ENCODE data around the genes TRAF5 and NENF.

GRCh38 chr1:210653601-210654197, 325.0 kb downstream of the HHAT start:
- PRO-cap, result no peak
- RAMPAGE, long total RNA, 3 experiments, result no peak in any of the 3 experiments

GRCh38 chr1:210682284-210682745, 353.6 kb downstream of the HHAT start:
- PRO-cap, result no peak
- RAMPAGE, long total RNA, 3 experiments, result no peak in any of the 3 experiments

GRCh38 chr1:211326176-211327128, at the start of gene TRAF5:
Gene TRAF5, plus strand, starts transcription at chr1:211326833.
- PRO-cap, result unidirectional peak, plus-strand start at chr1:211326635; bidirectional peak, plus-strand start at chr1:211326833, minus-strand start at chr1:211326770
- RAMPAGE, long total RNA, 3 experiments, result start-site peak on the plus strand in 2 of 3 experiments, at chr1:211326814-211326874 at its widest, 76 to 143 reads per replicate

DNA sequence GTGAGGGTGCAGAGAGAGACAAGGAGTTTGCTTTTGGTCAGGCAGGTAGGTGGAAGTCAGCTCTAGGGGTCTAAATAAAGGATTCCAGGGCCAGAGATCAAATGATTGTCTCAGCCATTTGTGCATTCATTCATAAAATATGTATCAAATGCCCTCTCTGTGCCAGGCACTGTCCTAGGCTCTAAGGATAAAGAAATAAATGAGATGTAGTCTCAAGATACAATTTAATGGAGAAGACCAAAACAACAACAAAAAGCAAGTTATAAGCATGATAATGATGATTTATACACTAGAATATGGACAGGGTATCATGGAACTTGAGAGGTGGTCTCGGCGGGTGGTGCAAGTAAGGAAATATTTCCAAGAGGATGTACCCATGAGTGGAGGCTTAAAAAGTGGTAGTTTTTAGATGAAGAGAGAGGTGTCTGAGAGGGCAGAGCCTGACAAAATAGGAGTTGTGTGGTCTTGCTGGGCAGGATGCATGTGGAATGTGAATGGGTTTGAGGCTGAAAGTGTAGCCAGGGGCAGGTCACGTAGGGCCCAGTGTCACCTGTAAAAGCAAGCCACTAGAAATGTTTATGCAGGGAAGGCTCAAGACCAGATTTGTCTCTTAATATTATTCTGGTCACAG, 41.2 kb downstream of the TRAF5 start:
- PRO-cap, result no peak
- RAMPAGE, long total RNA, 3 experiments, result no peak in any of the 3 experiments

DNA sequence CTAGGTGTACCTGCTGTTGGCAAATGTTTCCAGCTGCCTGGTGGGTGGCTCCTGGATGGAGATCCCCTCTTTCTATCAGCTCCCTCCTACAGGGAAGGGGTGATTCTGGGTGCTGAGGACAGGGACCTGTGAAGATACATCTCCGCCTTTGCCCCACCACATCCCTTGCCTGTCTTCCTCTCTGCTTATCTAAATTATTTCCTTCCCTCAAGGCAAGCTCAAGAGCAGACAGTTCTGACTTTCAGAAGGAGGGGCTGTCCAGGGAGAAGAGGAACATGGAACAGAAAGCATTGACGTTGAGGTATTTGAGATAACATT, 381 bp upstream of the RD3 start:
- PRO-cap, result no peak
- RAMPAGE, long total RNA, 3 experiments, result no peak in any of the 3 experiments

DNA sequence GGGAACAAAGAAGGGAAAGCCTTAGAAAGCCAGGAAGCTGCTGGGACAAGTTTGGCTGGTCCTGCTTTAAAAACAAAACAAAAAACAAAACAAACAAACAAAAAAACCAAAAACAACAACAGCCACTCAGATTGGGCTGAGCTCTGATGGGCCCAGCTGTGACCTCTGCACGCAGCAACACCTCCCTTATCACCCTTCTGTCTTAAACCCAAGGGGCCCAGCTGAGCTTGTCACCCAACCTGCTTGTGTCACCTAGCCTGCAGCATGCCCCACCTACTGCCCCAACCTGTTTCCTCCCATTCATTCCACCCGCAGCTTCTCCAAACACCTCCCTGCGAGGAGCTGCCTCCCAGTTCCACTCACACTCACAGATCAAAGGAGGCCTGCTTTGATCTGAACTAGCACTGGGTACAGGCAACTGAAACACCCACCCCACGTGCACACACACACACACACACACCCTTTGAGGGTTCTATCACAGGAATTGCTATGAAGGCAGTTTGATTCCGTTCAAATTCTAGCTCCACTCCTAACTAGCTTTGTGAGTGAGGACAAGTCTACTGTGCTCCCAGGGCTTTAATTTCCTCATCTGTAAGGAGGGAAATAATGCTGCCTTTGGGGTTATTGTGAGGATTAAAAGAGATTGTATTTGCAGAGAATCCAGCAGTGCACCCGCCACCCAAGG, 36.9 kb downstream of the SLC30A1 start:
- PRO-cap, result no peak
- RAMPAGE, long total RNA, 3 experiments, result no peak in any of the 3 experiments

DNA sequence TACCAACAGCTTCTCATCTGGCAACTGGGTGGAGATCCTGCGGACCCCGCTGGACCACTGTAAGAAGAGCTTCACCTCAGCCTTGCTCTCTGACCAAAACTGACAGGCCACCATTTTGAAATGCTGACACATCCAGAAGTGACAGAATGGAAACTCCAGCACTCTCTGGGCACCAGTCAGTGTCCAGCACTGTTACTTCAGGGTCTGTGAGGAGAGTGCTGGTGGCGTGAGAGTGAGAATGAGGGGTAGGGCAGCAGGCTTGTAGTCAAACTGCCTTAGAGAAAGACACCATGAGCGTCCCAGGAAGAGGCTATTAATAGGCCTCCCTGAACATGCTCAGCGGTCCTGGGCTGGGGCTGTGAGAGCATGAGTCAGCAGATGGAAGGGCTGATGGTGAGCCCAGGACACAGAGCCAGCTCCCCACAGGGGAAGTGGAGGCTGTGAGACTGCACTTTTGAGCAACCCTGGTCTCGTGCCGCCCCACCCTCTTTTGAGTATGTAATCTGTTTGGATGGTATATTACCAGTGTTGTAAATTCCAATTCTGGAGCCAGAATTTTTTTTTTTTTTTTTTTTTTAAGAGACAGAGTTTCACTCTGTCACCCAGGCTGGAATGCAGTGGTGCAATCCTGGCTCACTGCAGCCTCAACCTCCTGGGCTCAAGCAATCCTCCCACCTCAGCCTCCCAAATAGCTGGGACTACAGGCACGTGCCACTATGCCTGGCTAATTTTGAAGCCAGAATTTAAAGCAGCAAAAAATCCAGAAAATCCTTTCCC, 34.4 kb upstream of the SLC30A1 start:
- PRO-cap, result no peak
- RAMPAGE, long total RNA, 3 experiments, result no peak in any of the 3 experiments

- PRO-cap, result no peak
- RAMPAGE, long total RNA, 3 experiments, result no peak in any of the 3 experiments
These were observed 78.4 kb upstream of the LPGAT1 start for GRCh38 chr1:211908955-211909290.

GRCh38 chr1:211928758-211929791, 98.5 kb upstream of the LPGAT1 start:
- PRO-cap, result no peak
- RAMPAGE, long total RNA, 3 experiments, result no peak in any of the 3 experiments

GRCh38 chr1:212011926-212012546, 23.3 kb downstream of the INTS7 start:
- PRO-cap, result no peak
- RAMPAGE, long total RNA, 3 experiments, result no peak in any of the 3 experiments

DNA sequence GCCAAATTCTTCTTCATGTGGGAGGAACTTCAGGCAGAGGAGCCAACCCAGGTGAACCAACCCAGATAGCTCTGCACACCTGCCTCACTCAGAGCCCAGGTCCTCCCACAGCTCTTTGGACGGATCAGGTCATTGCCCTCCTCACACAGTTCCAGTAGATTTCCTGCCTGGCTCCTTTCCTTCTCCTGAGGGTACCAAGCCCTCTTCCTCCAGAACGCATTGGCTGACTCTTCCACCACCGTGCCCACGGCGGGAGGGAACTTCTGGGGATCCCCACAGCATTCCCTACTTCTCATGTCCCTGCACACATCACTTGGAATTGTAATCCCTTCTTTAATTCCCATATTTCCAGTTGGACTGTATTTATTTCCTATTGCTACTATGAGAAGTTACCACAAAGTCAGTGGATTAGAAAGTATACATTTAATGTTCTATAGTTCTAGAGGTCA, 121.9 kb downstream of the DTL start:
- PRO-cap, result no peak
- RAMPAGE, long total RNA, 3 experiments, result no peak in any of the 3 experiments

- PRO-cap, result no peak
- RAMPAGE, long total RNA, 3 experiments, result no peak in any of the 3 experiments
These were observed 122.6 kb upstream of the PPP2R5A start for GRCh38 chr1:212162565-212163109.

DNA sequence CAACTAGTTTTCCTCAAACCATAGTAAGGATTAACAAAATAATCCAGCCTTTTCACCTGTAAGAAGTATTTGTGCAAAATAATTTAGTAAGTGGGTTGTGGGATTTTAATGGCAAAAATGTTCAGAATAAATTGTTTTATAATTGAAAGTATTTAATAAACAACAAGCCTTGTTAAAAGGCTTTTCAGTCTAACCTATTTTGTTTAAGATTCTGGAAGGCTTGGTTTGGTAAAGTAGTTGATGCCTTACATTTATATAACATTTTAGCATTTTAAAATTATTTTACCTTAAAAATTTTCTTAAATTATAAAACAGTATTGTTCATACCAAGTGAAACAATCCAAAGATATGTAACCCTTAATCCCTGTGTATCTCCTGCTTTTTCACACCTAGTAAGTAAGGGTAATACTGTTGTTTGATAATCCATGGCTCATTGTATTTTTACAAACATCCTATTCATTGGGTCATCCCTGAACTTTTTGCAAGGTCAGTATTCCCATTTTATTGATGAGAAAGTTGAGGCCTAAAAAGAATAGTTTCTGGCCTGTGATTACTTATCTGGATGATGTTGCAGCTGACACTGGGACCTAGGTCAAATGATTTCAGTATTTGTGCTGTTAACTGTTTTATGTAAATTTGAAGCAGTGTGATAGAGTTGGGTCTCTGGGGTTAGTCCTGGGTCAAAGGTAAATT, 3.8 kb downstream of the PPP2R5A start:
- PRO-cap, result no peak
- RAMPAGE, long total RNA, 3 experiments, result no peak in any of the 3 experiments

DNA sequence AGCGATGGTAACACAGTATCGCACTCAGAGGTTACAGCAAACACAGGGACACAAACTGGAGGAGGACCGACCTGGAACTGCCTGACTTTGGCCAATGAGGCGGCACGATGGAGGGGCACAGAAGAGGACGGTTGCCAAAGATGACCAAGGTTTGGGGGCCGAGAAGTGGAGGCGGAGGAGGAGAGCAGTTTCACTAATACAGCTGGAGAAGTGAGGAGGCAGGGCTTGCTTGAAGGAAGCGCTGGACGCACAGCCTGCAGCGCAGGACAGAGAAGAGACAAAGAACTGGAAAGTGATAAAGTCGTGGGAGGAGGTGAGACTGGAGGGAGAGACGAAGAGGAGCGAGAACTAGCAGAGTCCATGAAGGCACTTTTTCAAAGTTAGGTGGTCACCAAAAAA, 860 bp downstream of the PACC1 start:
- PRO-cap, result no peak
- RAMPAGE, long total RNA, 3 experiments, result no peak in any of the 3 experiments

- PRO-cap, result bidirectional peak, plus-strand start at chr1:212432870, minus-strand start at chr1:212432807
- RAMPAGE, long total RNA, 3 experiments, result no peak in any of the 3 experiments
These were observed at the start of gene NENF for GRCh38 chr1:212432646-212433203. Gene NENF, plus strand, starts transcription at chr1:212432920.

DNA sequence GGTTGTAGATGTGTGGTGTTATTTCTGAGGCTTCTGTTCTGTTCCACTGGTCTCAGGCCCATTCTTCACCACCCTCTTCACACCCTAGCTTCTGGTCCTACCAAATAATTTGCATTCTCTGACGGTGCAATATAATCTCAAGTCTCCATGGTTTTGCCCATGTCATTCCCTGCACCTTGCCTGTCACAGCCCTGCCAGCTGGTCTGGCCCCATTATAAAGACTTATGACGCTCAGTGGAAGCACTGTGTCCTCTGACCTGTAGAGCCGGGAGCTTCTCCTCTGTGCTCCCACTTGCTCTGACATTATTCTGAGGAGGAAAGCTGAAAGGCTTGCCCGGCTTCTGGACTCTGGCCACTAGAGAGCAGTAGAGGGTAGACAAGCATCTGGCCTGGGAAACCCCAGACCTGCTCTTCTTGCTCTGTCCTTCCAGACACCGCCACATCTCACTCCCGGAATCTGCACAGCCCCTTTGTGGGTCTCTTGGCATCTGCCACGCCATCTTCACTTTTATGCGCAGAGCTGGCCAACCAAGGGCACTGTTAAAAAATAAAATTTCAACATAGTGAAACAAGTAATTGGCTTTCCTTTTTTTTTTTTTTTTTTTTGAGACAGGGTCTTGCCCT, 44.4 kb downstream of the NENF start:
- PRO-cap, result no peak
- RAMPAGE, long total RNA, 3 experiments, result no peak in any of the 3 experiments

DNA sequence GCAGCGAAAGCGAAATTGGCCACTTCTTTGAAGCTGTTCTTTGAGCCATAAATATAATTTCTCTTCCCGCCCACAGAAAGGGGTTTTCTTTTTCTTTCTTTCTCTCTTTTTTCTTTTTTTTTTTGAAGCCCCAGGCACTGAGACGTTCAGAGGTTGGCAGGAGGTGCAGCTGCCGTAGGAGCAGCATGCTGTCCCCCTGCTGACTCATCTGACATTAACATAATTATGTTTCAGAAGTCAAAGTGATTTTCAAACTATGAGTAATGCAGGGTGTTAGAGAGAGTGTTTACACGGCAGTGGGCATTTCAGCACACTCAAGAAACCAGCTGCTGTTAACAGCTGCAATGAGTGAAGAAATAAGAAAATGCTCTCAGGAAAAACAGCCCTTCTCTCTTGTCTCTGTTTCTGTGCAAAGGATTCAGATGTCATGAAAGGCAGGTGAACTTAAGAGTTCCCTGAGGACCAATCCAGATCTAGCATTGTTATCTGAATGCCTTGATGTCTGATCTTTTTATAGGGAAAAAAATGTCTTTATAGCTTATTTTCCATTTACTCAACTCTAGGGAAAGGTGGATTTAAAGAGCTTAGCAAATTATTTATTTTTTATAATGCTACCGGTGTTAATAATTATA, 41.4 kb upstream of the ATF3 start:
- PRO-cap, result bidirectional peak, plus-strand start at position 304 of the sequence, minus-strand start at position 210 of the sequence
- RAMPAGE, long total RNA, 3 experiments, result no peak in any of the 3 experiments

- PRO-cap, result bidirectional peak, plus-strand start at chr1:212606316, minus-strand start at chr1:212606161
- RAMPAGE, long total RNA, 3 experiments, result no peak in any of the 3 experiments
These were observed 2.6 kb upstream of the ATF3 start for GRCh38 chr1:212605917-212606457.

GRCh38 chr1:212606458-212607125, 2.0 kb upstream of the ATF3 start:
- PRO-cap, result bidirectional peak, plus-strand start at chr1:212606988, minus-strand start at chr1:212606883
- RAMPAGE, long total RNA, 3 experiments, result no peak in any of the 3 experiments

GRCh38 chr1:212607126-212607911, 1.2 kb upstream of the ATF3 start:
- PRO-cap, result bidirectional peak, plus-strand start at chr1:212607391, minus-strand start at chr1:212607388; bidirectional peak, plus-strand start at chr1:212607612, minus-strand start at chr1:212607441; bidirectional peak, plus-strand start at chr1:212607641, minus-strand start at chr1:212607655
- RAMPAGE, long total RNA, 3 experiments, result no peak in any of the 3 experiments